Neural crest cell (in vitro differentiated cells): ENCODE measurements around a stretch of chr18.

DNA sequence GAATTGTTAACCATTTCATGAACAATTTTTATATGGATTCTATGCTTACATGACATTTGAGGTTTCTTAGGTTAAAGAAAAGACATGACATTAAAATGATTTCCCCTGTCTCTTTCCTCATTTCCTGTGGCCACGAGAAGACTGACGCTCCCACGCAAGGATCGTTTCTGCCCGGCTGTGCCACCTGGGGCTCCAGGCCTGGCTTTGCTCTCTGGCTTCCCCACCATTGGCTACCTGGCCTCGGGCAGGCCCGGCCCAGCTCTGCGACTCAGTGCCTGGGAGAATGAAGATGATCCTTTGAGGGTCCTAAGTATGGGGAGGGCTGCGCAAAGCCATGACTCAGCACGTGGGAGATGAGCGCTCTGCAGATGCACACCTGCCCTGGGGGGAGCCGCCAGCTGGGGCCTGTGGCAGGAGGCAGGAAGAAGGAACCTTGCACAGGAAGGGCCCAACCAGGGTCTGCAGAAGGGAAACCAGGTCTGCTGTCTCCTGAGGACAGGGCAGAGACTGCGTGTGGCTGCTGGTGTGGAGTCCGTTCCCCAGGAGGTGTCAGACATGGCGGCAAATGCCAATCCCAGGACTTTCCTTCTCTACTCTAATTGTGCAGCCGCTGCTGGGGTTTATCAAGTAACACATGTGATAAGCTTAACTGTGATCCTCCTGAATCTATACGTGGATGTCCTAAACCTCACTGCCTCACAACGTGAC lies 33.0 kb downstream of the MBP start:
- PRO-cap: no peak

DNA sequence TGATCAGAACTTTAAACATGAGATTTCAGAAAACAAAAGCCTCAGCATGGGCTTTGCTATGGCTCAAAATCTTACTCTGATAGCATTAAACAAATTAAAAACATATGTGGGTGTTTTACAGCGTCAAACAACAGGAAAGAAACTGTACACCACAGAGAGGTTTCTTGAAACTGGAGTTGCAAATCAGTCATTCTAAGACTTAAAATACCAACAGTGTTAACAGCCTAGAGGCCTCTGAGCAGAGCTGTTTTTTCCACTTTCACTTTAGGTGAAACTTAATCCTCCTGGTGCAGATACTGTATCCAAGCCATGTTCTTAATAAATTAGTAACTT lies 30.0 kb downstream of the MBP start:
- PRO-cap: no peak

- PRO-cap: no peak
Observed at GRCh38 chr18:77118758-77119280, 13.8 kb downstream of the MBP start.

DNA sequence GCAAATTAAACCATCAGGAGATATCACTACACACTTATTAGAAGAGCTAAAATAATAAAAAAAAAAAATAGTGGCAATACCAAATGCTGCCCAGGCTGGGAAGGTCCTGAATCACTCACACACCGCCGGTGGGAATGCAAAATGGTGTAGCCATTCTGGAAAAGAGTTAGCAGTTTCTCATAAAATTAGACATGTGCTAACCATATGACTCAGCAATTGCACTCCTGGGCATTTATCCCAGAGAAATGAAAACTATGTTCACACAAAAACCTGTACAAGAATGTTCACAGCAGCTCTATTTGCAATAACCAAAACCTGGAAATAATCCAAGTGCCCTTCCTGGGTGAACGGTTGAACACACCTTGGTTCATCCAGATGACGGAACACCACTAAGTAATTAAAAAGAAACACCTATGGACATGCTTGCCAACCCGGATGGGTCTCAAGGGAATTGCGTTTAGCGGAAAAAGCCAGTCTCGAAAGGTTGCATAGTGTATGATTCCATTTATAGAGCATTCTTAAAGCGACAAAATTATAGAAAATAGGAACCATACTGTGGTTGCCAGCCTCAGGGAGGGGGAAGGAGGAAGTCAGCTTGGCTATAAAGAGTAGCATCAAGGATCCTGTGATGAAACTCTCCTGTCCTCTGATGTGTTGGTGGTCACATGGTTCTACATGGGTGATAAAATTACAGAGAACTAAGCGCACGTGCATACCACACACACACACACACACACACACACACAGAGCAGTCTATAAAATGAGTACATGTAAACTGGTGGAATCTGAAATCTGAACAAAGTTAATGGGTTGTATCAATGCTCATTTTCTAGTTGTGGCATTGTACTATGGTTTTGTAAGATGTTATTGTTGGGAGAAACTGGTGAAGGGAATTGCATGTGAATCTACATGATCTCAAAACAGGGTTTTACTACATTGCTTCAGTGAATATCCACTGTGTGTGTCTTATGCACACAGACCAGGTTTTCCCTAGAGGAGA lies 4.5 kb downstream of the MBP start:
- PRO-cap: no peak

GRCh38 chr18:77140608-77141300 lies 8.2 kb upstream of the MBP start:
- PRO-cap: no peak

DNA sequence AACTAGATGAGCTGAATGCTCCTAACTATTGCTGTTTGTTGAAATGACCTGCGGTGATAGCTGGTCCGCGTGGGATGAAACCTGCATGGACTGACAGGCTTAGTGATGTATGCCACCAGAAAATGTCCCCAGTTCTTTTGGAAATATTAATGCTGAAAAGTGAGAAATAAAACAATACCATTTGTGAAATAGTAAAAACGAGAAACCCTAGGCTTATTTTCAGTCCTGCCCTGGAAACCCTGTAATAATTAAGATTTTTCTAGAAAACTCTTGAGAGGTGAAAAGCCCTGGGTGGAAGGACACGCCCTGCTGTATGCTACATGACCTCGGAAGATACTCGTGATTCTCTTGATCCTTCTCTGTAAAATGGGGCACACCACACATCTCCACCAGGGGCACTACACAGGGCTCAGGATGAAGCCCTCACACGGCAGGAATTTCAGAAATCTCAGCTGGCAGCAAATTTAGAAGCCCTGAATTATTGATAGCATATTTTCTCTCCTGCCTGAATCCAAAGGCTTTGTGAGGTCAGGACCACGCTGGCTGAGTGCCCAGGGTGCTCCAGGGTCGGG lies 42.3 kb upstream of the GALR1 start:
- PRO-cap: no peak

GRCh38 chr18:78406646-78406977 lies 573.0 kb upstream of the SALL3 start:
- PRO-cap: no peak

- PRO-cap: no peak
Observed at GRCh38 chr18:79146021-79146569, 76.9 kb downstream of the ATP9B start.

GRCh38 chr18:79147285-79147779 lies 78.1 kb downstream of the ATP9B start:
- PRO-cap: no peak

GRCh38 chr18:79316237-79316872 lies 79.4 kb upstream of the NFATC1 start:
- PRO-cap: no peak

DNA sequence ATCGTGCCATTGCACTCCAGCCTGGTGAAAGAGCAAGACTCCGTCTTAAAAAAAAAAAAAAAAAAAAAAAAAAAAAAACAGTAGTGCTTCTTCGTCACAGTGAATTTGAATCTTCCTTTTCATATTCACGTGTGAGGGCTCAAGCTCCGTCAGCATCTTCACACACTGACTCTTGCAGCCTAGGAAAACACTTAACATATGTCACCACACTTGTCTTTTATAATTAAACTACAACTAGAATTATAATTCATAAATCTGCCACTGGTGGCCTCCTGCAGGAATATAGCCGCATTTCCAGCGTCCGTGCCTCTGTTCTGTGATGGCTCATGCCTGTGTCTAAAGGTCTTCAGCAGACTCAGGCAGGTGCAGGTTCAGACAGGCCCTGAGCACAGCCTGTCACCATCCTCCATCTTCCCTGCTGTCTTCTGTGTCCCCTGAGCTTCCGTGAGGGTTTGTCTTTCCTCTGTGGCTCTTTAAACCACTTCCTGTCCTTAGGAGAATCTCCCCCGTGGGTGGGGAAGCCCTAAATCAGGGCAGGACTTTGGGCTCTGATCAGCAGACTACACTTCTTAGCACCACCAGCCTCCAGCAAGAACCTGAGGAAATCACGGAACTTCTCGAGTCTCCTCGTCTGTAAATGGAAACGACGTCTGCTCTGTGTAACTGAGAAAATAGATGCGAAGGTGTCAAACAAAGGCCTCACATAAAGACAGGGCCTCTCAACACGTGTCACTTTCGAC lies 24.2 kb upstream of the NFATC1 start:
- PRO-cap: no peak

DNA sequence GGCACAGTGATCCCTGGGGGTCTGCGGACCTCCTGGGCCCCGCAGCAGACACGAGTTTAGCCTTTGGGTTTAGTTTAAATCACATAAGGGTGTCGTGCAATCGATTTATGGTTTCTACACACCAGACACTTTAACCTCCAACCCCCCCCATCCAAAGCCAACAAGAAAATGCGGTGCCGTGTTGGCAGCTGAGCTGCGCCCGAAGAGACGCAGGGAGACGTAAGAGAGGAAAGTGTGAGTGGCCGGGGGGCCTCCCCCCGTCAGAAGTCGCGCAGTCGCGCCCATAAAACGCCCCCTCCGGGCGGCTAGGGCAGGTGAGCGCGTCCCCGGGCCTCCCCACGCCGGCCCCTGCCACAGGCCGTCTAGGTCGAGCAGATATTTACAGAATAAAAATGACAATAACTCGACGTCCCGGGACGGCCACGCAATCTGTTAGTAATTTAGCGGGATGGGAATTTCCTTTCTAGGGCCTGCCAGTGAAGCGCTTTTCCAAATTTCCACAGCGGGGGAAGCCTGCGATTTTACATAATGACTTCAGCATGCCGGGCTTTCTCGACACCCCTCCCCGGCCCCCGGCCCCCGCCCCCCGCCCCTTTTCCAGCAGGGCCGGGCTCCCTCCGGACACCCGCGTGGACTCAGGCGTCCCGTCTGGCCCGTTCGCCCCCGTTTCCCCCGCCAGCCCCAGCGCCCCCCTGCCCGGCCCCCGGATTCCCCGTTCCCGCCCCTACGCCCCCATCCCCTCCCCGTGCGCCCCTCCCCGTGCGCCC lies 729 bp upstream of the NFATC1 start:
- PRO-cap: no peak

- PRO-cap: no peak
Observed at GRCh38 chr18:79403125-79404494, 7.9 kb downstream of the NFATC1 start.

DNA sequence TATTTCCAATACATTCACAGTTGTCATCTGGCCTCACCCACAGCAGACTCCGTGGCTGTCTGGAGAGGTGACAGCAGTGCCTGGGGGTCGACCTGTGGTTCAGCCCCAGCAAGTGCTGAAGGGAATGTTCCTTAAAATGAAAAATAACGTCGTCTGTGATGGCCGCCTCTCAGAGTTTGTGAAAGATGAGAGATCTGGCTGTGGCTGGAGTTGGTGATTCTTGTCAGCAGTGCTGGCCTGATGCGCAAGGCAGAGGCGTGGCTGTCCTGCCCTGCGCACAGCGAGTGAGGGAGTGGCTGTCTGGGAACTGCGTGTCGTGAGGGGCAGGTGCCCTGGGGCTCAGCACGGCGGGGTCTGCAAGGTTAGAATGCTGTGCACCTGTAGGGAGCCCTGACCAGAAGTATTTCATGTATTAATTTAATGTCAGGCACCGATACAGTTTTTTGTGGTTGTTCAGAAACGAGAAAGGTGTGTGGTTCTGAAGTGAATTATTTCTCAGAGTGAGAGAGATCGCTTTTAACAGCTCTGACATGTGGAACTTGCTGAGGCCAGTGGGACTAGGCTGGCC lies 8.8 kb downstream of the NFATC1 start:
- PRO-cap: no peak

- PRO-cap: no peak
Observed at GRCh38 chr18:79453821-79454619, 58.3 kb downstream of the NFATC1 start.

DNA sequence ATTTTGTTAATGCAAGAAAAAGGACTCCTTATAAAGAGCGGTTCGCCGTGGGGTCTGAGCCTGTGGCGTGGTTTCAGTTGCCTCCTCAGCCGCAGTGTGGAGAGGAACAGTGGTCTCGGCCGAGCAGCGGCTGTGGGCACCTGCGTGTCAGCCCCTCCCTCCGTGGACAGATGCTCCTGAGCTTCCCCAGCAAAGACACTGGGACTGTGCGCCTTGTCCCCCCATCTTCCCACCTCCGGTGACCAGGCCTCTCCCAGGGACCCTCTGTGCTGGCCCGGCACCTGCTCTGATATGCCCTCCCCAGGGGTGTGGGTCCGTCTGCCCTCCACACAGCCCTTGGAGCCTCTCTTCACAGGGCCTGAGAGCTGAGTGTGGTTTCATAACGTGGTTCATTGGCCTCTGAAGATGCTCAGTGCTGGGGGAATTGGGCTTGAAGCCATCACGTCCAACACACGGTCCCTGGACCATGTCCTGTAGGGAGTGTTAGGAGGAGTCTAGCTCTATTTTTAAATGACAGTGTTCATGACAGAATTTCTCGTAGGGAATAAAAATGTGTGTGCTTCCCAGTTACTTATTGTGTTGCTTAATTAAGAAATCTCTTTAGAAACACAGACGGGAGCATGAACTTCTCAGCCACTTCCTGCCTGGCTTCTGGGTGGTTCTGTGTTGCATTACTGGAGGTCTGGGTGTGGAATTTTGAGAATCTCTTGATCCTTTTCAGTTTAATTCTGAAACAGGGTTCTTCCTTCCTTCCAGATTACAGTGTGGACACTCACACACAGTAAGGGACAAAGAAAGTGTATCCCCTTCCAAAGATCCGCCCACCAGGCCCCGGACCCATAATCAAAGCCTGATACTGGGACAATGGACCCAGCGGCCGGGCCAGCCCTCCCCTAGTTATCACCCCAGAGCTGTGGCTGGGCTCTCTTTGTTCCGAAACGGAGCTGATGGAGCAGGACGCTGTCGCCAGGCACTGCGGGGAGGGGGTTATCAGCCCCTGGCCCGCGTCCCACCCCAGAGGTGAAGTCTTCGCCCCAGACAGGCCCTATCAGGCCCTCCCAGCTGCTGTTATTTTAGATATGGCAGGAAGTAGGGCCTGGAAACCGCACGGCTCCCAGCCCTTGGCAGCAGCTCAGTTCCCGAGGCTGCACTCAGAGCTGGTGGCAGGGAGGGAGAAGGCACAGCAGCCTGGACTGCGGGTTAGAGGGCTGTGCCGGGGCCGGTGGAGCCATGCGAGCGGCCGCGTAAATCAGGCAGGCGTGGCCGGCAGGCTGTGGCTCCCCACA lies 110.9 kb downstream of the NFATC1 start:
- PRO-cap: unidirectional peak, plus-strand start at position 931 of the sequence

- PRO-cap: no peak
Observed at GRCh38 chr18:79526691-79526916, 130.9 kb downstream of the NFATC1 start.

GRCh38 chr18:79685287-79685800 lies 5.7 kb downstream of the CTDP1 start:
- PRO-cap: no peak

DNA sequence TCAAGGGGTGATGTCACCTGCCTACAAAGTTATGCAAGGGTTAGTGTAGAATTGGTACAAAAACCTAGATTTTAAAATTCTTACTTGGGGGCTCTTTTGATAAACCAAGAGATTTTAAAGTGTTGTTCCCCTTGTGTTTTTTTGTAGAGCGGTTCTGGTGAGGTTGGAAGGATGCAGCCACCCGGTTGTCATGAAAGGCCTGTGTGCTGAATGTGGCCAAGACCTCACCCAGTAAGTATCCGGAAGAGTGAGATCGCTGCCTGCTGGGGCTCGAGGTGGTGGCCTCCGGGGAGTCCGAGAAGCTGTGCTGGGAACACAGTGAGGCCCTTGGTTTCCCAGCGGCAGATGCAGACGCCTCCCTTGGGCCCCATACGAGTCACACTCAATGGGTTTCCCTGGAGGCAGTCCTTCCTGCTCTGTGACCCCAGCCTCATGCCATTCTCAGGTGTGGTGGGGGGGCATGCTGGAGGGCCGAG lies 15.5 kb downstream of the CTDP1 start:
- PRO-cap: no peak

DNA sequence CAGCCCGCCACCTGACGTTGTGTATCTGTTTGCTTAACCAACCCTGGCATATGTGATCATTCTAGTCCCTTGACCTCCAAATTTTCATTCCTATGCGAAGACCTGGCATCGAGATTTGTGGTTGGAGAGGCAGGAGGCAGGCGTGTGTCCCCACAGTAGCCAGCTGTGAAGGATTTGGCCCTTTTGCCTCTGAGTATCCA lies 31.5 kb downstream of the CTDP1 start:
- PRO-cap: no peak